ENCODE data around the genes FAM149B1 and MYOZ1.

DNA sequence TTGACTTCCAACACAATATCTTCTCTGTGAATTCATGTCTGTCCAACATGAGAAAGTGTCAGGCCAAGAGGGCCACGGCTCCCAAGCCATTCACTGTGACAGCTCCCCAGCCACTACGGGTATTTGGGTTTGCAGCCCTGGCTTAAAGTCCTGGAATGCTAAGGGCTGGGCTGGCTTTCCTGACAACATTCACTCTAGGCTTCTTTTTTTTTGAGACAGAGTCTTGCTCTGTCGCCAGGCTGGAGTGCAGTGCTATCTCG is 53.3 kb downstream of the CHST3 start:
- RRBS, result no CpG with 5 or more reads among the region's 4 CpGs

- RRBS, result no CpG with 5 or more reads among the region's 5 CpGs
Measured at GRCh38 chr10:72048422-72048719, 40.0 kb downstream of the SPOCK2 start.

- RRBS, result no CpG with 5 or more reads among the region's 21 CpGs
Measured at GRCh38 chr10:72059449-72060426, 28.6 kb downstream of the SPOCK2 start.

GRCh38 chr10:72063595-72064358 is 24.6 kb downstream of the SPOCK2 start:
- RRBS, result 100% methylated on average over 1 of the region's 10 CpGs

GRCh38 chr10:72077594-72077894 is 10.8 kb downstream of the SPOCK2 start:
- RRBS, result no CpG with 5 or more reads among the region's 10 CpGs

DNA sequence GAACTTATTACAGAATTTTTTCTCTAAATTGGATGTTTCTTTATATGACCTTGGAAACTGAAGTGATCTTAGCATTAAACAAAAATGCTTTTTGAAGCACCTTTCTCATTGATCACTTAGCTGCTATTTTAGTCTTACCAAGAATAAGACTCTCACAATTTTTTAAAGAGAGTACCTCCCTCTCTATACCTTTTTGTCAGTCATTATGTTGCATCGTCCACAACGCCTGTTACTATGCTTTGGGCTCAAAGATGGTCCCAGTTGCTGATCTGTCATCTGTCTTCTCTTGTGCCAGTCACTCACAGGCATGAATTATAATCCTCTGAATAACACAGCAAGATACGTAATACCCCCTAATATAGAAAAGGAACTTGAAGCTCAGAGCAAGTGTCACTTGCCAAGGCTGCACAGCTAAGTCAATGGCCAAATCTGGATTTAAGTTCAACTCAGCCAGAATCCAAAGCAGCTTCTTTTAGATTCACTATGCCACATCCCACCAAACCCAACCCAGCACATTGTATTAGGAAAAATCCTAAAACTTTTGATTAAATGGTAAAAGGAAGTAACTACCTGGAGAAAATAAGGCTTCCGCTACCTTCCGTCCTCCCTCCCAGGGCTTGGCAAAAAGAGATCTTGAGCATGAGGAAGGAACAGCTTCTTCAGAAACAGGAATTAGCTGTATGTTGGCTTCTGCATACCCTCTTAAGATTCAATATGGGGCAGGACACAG is 19.9 kb upstream of the ASCC1 start:
- RRBS, result no CpG with 5 or more reads among the region's 5 CpGs

- RRBS, result no CpG with 5 or more reads among the region's 11 CpGs
Measured at GRCh38 chr10:72238410-72239090, 22.5 kb upstream of the ASCC1 start.

GRCh38 chr10:72290977-72291328 is 17.2 kb downstream of the DDIT4 start:
- RRBS, result no CpG with 5 or more reads among the region's 2 CpGs

- RRBS, result 23% methylated on average over 4 of the region's 15 CpGs
Measured at GRCh38 chr10:72310149-72311060, 36.7 kb downstream of the DDIT4 start.

DNA sequence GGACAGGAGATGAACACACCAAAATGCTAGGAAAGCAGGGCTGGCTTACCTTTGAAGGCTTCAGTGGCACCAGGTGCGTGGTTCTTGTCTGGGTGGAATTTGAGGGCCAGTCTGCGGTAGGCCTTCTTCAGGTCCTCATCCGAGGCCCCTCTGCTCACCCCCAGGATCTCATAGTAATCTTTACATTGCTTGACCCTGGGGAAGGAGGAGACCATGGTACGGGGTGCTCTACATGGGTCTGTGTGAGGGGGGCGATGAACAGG is 11.5 kb downstream of the DNAJB12 start:
- RRBS, result no CpG with 5 or more reads among the region's 5 CpGs

DNA sequence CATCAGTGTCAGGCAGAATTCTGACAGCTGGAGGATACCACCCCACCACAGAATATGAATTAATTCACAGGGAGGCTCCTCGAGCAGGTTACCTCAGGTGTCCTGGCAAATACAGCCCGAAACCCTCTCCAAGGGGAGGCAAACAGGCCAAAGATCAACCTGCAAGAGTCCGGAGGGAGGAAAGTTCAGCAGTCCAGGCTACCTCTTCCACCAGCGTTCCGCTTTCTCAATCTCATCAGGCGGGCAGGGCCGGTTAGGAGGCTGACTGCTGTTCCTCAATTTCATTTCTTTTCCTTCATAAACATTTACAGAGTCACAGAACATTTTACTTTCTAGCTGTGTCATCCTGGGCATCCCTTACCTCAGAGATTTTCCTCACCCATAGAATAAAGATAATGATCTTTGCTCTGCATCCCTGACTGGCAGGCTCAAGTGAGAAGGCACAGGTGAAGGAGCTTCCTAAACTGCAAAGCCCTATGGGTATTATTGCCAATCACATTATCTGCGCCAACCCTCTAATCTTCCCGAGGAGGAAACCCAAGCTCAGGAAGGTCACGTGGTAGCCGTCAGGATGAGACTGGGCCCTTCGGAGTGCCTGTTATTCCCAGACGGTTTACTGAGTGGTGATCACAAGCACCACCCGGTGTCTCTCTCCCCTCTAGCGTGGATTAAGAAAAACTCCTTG is 1.3 kb downstream of the DNAJB12 start:
- RRBS, result 63% methylated on average over 6 of the region's 15 CpGs

DNA sequence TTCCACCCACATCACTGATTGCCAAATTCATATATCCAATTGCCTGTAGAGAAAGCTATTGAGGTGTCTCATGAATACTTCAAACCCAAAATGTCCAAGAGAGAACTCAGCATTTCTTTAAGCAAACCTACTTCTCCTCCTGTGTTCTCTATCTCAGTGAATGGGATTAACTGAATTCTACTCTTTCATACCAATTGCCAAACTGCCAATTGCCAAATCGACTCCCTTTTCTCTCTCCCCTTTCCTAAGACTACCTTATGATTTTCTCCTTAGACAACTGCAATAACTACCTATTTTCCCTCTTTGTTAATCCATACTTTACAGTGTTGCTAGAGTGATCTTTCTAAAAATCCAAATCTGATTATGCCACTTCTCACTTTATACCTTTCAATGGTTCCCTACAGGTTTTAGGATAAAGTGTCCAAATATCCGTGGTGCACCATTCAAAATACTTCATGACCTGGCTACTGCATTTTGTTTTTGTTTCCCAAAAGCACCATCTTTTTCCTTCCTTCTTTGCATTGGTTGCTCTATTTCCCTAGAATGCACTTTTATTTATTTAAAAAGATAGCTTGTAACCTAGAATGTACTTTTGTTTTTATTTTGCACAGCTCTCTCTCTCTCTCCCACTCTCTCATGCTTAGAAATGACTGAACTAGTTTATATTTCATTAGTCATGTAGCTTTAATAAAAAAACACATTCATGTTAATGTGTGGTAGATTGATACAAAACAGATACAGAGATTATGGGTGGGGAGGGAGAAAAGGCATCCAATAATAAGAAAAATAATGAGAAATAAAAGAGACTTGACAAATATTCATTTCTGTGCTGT is 105.2 kb upstream of the DNAJB12 start:
- RRBS, result no CpG with 5 or more reads among the region's 2 CpGs

DNA sequence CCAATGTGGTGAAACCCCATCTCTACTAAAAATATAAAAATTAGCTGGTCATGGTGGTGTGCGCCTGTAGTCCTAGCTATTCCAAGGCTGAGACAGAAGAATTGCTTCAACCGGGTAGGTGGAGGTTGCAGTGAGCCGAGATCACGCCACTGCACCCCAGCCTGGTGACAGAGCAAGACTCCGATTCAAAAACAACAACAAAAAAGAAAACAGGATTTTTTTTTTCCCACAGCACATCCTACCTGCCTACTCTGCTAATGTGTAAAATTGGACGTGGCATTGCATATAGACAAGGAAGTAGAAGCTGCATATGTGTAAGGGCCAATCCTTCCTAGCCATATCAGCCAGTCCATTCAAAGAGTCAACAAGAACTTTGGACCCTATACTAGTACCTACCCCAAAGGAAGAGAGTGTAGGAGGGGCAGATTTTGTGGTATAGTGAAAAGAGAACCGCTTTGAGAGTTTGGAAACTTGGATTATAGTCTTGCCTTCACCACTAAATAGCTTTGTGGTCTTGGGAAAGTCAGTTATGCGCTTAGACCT is 12.2 kb upstream of the MCU start:
- RRBS, result no CpG with 5 or more reads among the region's 8 CpGs

DNA sequence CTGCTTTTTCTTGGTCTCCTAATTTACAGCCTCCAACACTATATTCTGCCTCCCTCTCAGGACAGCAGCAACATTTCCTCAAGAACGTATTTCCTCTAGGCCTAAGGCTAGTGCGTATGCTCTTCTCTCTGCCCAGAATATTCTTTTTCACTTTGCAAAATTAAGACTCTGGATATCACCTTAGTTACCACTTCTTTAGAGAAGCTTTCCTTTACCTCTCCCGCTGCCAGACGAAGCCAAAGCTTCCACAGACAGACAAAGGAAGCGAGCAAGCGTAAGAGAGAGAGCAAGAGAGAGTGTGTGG is 64.2 kb downstream of the P4HA1 start:
- RRBS, result no CpG with 5 or more reads among the region's 6 CpGs

DNA sequence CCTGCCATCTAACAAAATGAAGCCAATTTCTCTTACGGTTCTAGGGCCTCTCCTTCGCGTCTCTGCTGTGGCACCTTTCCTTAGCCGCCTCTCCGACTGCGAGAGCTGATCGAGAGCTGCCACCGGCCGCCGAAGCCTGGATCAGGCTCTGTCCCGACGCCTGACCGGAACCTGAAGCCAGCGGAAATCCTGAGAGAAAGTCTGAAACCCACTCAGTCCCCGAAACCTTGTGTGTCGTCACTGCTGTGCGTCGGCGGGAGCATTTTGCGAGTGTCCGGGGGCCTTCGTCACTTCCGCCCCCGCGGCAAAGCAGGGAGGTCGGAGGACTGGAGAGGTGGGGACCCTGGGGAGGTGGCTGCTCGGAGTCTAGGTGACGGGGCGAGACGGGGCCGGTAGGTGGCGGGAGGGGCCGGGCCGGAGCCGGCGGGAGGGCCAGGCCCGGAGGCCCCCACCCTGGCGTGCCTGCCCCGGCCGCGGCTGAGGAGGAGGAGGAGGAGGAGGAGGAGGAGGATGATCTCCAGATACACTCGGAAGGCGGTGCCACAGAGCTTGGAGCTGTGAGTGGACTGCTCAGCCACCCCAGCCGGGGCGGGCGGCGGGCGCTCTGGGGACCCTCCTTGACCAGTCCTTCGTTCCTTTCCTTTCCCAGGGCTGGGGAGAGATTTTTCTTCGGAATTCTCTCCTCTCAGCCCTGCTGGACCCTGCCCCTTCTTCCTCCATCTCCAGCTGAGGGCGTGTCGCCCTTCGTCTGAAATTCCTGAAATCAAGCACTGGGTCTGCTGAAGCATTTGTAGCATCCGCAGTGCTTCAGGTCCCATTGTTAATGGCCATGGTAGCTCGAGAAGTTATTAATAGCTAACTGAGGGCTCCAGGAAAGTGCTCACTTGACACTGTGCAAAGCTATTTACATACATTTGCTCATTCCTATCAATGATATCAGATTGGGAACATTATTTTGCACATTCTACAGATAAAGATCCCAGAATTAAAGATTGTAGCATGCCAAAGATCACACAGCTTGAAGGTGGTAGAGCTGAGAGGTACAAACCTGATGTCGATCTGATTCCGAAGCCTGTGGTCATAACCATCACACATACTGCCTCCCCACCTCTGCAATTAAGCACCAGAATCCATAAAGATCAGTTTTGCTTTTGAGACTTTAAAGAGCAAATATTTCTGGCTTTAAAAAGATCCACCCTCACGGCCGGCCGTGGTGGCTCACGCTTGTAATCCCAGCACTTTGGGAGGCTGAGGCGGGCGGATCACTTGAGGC is at the start of gene FAM149B1:
Gene FAM149B1 (plus strand): TSS at position 290 of the 1,273 bp plus-strand sequence.
- RRBS, result 2% methylated on average over 12 of the region's 63 CpGs

GRCh38 chr10:73244804-73245644 is 2.0 kb downstream of the DNAJC9 start:
- RRBS, result no CpG with 5 or more reads among the region's 12 CpGs

GRCh38 chr10:73251269-73252130 is 944 bp downstream of the MRPS16 start:
- RRBS, result no CpG with 5 or more reads among the region's 26 CpGs

- RRBS, result 96% methylated on average over 3 of the region's 10 CpGs
Measured at GRCh38 chr10:73641198-73642031, at the start of gene MYOZ1. TSS of gene MYOZ1 (minus strand) at chr10:73641474.

DNA sequence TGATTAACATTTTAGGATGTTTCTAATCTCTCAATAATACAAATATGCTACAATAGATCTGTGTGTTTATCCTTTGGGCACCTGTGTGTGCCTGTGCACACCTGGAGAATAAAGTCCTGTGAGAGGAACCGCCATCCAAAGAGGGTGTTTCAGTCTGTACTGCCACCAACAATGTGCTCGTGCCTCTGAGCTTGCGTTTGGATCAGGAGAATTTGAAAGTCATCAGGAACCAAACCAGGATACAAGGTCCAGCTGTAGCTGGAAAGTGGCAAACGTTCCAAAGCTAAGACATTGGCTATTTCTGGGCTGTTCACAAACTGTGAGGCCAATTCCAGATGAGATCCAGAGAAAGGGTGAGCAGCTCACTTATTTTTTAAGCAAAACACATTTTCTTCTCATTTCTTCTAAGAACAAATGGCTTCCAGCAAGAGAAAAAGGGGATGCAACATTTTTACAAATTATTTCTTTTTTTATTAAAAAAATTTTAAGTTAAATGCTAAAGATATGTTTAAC is 4.0 kb upstream of the SYNPO2L start:
- RRBS, result no CpG with 5 or more reads among the region's 4 CpGs

GRCh38 chr10:73908978-73909767 is 1.8 kb upstream of the PLAU start:
- RRBS, result no CpG with 5 or more reads among the region's 11 CpGs